Placental pericyte (primary cell): Measurements from ENCODE around the genes HADHB, DRC1, SLC35F6 and EMILIN1.

- CAGE, long polyA plus RNA: no peak
Measured at GRCh38 chr2:26034775-26035209, 908 bp downstream of the RAB10 start.

DNA sequence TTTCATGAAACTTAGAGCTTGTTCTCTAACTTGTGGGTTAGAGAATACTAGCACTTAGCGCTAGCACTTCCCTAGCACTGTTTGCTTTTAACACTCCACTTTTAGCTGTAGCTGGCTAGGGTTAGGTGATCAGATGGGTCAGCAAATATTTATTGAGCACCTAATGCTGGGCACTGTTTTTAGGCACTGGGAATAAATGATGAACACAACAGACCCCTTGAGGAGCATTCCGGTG lies 2.1 kb downstream of the RAB10 start:
- CAGE, long polyA plus RNA: no peak

- CAGE, long polyA plus RNA: no peak
Measured at GRCh38 chr2:26127020-26127272, 45.9 kb upstream of the GAREM2 start.

DNA sequence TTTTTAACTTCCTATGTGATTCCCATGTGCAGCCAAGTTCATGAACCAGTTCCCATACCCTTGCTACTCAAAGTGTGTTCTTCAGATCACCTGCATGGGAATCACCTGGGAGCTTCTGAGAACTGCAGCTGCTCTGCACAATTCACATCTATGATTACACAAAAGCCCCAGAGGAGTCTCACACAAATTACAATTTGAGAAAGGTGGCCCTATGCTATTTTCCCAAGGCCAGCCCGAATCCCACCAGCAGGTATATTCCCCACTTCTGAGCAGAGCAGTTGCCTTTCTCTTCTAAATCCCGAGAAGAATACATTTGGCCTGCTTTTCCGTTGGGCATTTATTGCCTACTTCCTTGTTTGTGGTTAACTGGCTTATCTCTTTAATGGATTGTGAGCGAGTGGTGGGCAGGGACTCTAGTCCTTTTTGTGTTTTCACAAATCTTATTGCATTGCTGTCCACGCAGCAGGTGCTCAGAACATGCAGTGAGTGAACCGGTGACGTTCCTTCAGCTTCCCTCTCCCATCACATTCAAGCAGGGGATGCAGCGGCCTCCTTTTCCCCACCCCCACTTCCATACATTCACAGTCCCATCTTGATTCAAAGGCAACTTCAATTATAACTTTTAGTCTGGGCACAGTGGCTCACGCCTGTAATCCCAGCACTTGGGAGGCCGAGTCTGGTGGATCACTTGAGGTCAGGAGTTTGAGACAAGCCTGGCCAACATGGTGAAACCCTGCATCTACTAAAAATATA lies 28.9 kb upstream of the GAREM2 start:
- CAGE, long polyA plus RNA: no peak

DNA sequence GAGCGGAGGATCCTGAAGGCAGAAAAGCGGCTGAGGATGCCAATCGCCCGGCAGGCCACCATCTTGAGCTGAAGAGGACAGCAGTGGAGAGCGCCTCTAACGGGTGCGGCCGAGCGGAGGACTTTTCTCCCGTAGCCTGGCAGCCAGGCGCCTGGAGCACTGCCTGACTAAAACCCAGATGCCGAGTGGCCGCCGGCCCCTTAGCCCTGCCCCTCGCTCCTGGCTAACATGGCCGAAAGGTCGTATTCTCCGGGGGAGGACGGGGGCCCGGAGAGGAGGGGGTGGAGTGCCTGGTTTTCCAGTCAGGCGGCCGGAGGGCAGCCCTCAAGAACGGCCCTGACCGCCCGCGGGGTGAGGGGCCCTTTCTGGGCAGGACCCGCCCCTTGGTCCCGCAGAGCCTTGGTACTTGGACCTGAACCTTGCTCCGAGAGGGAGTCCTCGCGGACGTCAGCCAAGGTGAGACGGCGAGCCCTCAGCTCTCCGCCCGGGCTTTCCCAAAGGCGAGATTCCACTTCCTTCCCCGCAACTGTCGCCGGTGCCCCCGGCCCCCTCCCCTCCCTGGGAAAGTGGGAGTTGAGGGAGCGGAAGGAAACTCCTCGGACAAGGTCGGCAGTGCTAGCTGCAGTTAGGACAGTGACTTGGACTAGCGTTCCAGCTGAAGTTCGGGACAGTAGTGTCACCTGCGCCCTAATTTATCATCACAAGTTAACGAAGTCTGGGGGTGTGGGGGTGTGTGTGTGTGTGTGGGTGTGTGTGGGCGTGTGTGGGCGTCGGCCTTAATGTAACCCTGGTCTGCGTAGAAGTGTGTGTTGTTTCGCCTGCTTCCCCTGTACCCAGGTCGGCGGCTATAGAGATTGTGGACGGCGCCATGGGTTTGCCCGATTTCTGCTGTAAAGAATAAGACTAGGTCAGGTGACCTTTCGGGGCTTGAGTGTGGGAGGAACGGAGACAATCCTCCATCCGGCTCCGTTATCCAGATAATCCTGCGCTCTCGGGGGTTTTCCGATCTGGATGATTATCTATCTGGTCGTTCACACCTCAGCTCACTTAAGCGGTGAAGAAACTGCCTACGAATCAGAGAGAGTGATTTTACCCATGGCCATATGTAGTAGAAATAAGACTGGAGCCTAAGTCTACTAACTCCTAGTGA lies at the start of gene HADHB:
HADHB (plus strand) TSS at position 405 of the 1,150 bp plus-strand sequence.
- CAGE, long polyA plus RNA: no peak

DNA sequence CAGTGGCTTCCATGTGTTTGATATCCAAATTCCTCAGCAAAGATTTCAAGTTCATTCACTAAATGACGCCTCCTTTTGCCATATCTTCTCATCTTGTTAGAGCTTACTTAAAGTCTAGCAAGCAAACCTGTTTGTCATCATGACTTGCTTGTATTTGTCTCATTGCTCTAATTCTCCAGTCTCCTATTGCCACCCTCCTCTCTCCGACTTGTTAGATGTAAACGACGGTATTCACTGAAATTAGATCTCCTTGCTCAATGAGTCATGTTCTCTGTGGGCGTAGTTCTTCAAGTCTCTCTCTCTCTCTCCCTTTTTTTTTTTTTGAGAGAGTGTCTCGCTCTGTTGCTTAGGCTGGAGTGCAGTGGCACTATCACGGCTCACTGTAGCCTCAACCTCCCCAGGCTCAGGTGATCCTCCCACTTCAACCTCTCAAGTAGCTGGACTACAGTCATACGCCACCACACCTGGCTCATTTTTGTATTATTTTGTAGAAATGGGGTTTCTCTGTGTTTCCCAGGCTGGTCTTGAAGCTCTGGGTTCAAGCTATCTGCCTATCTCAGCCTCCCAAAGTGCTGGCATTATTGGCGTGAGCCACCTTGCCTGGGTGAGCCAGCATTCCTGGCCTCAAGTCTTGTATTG lies 9.0 kb upstream of the ADGRF3 start:
- CAGE, long polyA plus RNA: no peak

DNA sequence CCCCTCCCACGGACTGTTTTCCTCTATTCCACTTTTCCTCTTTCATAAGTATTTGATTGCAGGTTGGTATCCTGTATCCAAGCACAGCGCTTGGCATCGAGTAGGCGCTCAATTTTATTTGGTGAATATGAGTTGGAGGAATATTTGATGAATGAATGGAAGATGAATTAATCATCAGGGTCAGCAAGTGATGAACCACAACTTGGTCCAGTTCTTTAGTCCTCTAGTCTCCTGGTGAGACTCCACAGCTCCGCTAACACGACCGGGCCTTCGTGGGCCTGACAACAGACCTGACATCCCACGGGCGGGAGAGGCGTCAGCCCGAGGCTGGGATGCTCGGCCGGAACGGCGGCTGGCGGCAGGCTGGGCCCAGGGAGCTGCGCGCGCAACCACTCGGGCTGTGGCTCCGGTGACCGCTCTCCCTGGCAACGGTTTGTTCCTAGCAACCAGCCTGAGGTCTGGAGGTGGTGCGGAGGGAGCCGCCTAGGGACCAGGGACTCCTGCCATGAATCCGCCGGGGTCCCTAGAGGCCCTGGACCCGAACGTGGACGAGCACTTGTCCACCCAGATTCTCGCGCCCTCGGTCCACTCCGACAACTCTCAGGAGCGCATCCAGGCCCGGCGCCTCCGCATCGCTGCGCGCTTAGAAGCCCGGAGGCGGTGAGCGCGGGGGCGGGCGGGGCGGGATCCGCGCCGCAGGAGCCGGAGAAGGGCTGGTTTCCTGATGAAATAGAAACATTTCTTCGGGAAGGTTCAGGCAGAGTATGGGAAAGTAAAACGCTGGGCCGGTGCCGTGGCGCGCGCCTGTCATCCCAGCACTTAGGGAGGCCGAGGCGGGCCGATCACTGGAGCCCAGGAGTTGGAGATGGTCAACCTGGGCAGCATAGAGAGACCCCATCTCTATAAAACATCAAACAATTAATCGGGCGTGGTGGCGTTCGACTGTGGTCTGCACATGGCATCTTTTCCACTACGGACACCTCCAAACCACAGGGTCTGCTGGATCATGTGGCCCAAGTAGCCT lies at the start of gene DRC1:
DRC1 (plus strand) TSS at position 436 of the 1,024 bp plus-strand sequence.
- CAGE, long polyA plus RNA: no peak

- CAGE, long polyA plus RNA: no peak
Measured at GRCh38 chr2:26495585-26496264, 62.8 kb downstream of the OTOF start.

DNA sequence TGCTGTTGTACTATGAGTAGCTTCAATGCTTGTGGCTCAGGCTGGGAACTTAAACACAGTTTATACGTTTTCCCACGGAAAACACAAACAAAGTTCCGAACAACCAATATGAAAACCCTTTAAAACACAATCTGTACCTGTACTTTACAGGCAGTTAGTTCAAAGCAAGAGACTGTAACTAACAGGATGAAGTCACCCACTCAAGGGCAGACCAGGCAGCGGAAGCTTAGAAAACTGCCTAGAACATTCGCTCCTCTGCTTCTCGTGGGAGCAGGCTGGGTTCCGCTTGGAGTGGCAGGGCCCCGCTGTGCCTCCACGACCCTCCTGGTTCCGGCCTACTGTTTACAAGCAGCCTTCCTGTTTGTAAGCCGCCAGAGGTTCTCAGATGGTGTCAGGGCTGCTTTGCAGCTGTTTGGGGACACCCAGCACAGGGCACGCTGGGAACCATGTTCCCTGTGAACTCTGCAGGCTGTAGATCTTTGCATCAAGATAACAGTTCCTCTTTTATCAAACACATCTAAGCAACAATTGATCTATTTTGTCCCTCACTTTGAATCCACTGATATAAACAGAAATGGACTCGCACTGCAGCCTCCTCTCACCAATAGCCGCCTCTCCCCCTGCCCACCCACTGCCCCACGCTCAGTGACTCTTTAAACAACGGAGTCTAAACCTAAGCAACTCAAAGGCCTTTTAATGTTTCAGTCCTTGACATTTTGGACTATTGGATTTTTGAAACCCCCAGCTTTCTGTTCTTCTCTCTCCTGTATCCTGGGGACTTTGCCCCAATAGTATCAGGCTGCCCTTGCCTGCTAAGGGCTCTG lies 31.2 kb downstream of the CIB4 start:
- CAGE, long polyA plus RNA: no peak

- CAGE, long polyA plus RNA: no peak
Measured at GRCh38 chr2:26640162-26640890, 840 bp downstream of the CIB4 start.

DNA sequence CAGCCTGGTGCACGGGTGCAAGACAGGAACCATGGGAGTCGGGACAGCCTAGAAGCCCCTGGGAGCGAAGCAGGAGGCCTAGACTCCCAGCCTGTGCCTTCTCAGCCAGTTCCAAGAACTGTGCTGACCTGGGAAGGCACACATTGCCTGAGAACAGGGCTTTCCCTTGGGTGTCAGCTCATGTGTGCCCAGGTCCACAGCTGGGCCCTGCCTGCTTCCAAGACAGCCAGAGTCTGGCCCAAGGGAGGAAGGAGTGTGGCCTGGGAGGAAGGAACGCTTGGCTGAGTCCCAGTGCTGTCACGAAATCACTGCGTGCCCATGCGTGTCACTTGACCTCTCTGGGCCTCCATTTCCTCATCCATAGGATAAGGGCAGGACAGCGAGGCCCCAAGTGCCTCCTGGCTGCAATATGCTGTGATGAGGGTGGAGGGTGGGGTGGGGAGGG lies 732 bp upstream of the KCNK3 start:
- CAGE, long polyA plus RNA: no peak

GRCh38 chr2:26763953-26765069 lies at the start of gene SLC35F6:
TSS of gene SLC35F6 (plus strand) at chr2:26764284.
- CAGE, long polyA plus RNA: no peak

GRCh38 chr2:26778136-26778577 lies 7.7 kb upstream of the CENPA start:
- CAGE, long polyA plus RNA: no peak

- CAGE, long polyA plus RNA: no peak
Measured at GRCh38 chr2:26968307-26968664, 2.2 kb upstream of the MAPRE3 start.

- CAGE, long polyA plus RNA: no peak
Measured at GRCh38 chr2:27033491-27034579, 1.1 kb downstream of the TMEM214 start.

GRCh38 chr2:27041411-27042559 lies 9.0 kb downstream of the TMEM214 start:
- CAGE, long polyA plus RNA: no peak

DNA sequence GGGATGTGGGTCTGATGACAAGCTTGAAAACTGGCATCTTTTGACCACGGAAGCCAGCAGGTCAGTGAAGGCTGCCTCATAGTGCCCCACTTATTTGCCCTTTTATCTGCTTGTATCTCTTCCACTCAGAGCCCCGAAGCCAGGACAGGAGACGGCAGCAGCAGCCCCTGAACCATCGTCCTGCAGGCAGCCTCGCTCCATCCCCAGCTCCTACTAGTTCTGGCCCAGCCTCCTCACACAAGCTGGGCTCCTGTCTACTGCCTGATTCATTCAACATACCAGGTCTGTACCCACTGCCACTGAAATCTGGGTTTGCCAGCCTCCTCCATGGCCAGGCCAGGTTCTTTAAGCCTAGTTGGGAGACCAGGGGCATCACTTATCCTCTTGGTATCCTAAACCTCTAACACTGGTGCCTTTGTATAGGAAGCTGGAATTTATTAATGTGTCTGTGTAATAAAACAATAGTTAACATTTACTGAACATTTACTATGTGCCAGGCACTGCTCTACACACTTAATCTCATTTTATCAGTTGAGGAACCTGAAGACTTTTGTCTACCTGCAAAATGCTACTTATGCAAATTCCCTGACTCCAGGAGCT lies 4.0 kb downstream of the OST4 start:
- CAGE, long polyA plus RNA: no peak

DNA sequence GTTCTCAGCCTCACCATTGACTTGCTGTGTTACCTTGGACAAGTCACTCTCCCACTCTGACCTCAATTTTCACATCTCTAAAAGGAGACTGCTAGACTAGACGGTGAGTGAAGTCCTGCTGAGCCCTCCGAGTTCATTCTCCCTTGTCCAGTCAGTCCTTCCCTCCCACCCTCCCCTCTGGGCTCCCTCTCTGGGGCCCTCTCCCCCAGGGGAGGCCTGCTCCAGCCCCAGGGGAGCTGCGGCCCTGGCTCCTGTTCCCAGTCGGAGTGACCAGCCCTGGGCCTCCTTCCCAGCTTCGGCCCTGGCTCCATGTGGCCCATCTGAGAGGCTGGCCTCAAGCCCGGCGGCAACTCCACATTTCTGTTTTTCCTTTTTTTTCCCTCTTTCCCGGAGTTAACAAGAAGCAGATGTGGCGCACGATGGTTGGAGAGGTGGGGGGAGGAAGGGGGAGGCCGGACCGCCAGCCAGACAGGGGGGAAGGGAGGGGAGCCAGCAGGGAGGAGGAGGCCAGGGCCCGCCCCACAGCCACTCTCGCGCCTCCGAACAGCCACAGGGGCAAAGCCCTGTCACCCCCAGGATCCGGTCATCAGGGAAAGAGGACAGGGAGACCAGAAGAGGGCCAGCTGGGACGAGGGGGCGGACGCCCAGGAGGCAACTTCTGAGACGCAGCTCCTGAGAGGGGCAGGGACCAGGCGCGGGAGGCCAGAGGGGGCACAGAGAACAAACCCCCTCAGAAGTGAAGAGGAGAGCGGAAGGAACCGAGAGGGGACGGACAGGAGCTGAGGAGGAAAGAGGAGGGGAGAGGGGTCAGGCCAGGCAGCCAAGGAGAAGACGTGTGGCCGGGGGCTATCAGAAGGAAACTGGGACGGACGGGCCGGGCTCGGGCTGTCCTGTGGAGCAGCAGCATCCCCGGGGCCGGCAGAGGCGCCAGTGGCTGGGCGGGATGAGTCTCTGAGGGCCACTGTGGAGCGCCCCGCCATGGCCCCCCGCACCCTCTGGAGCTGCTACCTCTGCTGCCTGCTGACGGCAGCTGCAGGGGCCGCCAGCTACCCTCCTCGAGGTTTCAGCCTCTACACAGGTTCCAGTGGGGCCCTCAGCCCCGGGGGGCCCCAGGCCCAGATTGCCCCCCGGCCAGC lies at the start of gene EMILIN1:
EMILIN1 (plus strand) TSS at position 528 of the 1,136 bp plus-strand sequence.
- CAGE, long polyA plus RNA: no peak

DNA sequence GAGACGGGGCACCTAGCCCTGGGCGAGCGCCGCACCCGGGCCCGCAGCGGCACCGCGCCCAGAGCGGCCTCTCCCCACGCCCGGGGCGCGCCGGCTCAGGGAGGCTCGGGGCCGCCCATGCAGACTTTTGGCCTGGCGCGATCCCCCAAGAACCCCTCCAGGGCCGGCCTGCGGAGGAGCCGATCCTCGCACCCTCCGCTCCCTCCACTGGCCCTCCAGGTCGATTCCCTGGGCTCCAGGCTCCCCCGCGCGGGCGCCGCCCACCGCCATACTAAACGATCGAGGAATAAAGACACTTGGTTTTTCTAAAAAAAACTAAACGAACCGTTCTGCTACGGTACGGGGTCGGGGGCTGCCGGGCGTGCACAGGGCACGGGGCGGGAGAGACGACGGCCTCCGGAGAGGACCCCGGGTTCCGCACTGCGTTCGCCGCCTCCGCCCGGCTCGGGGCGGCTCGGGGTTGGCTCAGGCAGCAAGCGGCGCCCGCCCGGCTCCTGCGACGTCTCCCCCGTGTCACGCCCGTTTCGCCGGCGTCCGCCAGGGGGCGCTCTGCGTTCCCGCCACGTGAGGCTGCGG lies 395 bp upstream of the KHK start:
- CAGE, long polyA plus RNA: no peak

- CAGE, long polyA plus RNA: no peak
Measured at GRCh38 chr2:27093864-27094255, 7.3 kb downstream of the KHK start.